Mucosa of descending colon (tissue), 1 donor: ENCODE measurements around a stretch of chr12.

DNA sequence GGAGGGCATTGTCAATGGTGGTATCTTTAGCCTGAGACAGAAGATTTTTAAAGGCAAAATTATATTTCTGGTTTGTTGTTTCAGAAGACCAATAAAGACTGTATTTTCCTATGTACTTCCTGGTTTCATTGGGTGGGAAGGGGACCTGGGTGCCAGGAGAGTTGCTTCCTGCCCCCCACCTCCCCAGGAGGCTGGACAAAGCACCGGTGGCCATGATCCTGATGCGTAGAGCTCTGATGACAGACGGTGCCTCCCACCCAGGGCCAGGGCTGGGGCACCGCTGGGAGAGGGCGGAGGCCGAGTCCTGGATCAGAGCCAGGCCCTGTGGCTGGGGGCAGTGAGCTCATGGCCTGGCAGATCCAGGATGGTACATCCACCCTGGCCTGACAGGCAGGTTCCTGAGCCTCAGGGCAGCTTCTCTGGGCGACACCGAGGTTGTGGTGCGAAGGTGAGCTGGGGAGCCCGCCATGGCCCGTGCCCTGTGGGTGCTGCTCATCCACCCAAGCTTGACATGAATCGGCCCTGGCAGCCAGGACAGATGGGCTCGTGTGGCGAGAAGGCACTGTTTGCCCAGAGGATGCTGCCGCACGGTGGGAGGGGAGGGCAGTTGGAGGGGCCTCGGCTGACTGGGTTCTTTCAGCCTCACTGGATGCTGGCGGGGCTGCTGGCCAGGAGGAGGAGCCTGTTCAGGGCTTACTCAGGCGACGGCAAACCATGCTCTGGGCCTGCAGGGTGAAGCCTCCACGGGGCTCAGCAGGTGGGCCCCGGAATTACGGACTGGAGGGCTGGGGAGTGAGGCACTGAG lies 16.5 kb downstream of the LRTM2 start:
- PRO-cap, result no peak

DNA sequence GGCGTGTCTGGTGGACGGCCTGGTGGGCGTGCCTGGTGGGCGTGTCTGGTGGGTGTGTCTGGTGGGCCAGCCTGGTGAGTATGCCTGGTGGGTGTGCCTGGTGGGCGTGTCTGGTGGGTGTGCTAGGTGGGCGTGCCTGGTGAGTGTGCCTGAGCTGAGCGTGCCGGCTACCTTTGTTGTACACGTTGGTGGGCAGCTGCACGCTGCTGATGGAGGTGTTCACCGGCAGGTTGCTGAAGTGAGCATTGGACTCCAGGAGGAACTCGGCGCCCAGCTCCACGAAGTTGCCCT lies 10.8 kb downstream of the CACNA2D4 start:
- PRO-cap, result no peak

- PRO-cap, result no peak
These were observed 3.6 kb upstream of the CACNA2D4 start for GRCh38 chr12:1921961-1922448.

DNA sequence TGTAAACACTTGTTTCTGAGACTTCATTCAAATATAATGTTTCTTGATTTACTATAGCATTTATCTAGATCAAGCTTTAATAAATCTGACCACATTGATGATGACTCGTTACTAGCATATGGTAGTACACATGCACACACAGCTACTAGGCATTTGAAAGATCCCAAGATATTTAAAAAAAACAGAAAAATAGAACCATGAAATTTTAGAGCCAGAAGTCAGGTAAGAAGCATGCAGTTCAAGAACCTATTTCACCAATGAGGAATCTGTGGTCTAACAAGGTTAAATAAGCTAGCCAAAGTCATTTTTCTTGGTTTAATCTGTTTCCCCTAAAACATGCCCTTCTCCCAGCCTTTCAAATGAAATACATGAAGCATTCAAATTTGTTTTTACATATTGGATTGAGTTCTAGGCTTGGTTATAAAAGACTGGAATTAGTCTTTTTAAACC lies 31.9 kb downstream of the DCP1B start:
- PRO-cap, result no peak

GRCh38 chr12:2013698-2014316 lies 9.6 kb upstream of the DCP1B start:
- PRO-cap, result no peak

- PRO-cap, result no peak
These were observed 13.5 kb upstream of the DCP1B start for GRCh38 chr12:2017739-2018106.

GRCh38 chr12:2124387-2125011 lies 71.7 kb downstream of the CACNA1C start:
- PRO-cap, result no peak

DNA sequence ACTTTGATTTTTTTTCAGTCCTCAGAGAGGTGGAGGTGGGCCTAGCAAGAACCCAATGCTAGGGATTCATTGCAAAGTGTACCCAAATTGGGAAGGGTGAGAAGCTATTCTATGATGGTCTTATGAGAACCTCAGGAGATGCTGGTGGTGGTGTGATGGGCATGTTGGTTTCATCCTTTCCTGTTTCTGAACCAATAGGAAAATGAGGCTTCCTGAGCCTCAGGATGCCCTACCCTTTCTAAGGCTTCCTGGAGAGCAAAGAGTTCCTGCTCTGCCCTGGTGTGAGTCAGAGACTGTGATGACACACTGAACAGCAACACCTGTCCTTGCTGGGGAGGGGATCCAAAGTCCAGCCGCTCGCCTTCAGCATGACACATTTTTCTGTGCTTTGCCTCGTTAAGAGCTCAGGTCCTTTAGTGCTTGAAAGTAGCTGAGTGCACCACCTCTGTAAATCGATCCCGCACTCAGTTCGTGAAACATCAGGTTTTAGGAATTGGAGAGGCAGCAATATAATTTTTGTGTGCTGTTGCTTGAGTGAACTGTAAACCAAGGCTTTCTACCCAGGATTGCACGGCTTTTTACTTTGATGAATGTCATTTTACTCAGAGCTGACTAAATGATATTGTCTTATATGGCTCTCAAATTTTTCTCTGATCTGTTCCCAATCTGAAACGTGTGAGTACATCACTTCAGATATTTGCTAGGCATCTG lies 116.1 kb downstream of the CACNA1C start:
- PRO-cap, result bidirectional peak, plus-strand start at position 416 of the sequence, minus-strand start at position 179 of the sequence

- PRO-cap, result no peak
These were observed 186.5 kb downstream of the CACNA1C start for GRCh38 chr12:2239053-2240007.

GRCh38 chr12:2255702-2256078 lies 202.9 kb downstream of the CACNA1C start:
- PRO-cap, result no peak

DNA sequence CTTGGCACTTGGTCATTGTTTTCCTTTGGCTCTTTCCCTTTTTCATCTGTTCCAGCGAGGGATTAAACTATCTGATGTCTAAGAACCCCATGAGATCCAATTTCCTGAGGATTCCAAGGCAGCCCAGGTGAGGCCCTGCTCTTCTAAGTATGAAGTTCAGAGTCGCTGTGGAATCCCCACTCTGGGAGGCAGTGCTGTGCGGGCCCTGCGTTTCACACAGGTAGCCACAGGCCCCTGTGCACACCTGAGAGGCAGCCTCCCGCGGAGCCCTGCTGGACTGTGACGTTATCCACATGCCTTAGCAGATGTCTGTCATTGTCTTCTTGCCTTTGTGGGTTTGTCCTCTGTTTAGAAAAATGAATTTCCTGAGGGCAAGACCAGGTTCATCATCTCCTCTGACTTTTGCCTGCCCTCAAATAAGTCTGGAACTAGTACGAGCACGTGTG lies 288.5 kb downstream of the CACNA1C start:
- PRO-cap, result no peak

GRCh38 chr12:2586406-2587053 lies 208.2 kb upstream of the FKBP4 start:
- PRO-cap, result no peak

GRCh38 chr12:2683828-2684299 lies 110.9 kb upstream of the FKBP4 start:
- PRO-cap, result no peak

GRCh38 chr12:2690705-2691609 lies 103.8 kb upstream of the FKBP4 start:
- PRO-cap, result bidirectional peak, plus-strand start at chr12:2691317, minus-strand start at chr12:2691157

- PRO-cap, result no peak
These were observed 2.3 kb downstream of the FKBP4 start for GRCh38 chr12:2796917-2797538.

DNA sequence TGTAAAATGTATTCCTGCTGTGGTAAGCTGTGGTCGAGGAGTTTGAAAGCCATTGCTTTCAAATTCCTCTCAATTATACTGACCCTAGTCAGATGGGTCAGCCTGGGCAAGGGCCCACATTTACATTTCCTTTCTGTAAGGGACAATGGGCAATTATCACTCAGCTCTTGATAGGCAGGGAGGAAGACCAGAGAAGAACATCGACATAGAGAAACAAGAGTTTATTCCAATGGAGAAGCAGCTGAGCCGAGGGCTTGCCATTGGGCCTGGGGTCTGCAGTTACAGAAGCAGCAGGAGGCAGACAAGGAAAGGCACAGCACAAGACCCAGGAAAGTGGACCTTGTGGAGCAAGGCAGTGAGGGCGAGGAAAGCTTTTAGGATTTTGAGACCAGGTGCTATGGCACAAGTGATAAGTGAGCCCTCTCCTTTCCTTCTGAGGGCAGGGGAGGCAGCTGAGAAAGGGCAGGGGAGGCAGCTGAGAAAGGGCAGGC lies 9.6 kb downstream of the NRIP2 start:
- PRO-cap, result no peak

- PRO-cap, result no peak
These were observed 40.2 kb downstream of the TEAD4 start for GRCh38 chr12:2999301-2999894.

DNA sequence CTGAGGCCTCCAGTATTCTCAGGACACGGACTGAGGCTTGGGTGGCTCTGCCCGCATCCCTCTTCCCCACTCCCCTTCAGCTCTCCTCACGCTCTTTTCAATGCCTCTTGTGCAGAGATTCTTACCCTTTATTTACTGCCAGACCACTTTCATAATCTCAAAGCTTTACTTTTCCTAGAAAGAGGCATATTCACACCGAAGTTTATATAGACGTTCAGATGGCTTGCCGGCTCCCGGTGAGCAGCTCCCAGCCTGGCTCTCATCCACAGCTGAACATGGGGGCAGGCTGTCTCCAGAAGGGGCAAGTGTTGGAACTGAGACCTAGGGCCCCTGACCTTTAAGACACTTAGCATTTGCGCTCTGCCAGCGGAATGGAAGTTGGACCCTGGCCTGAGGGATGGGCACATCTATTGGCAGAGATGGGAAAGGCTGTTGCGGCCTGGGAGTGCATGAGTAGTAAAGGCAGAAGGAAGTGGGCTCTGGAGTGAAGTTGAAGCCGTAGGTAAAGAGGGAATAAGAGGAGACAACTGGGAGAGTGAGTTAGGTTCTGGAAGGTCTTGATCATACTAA lies 54.3 kb upstream of the TSPAN9 start:
- PRO-cap, result no peak

- PRO-cap, result no peak
These were observed 60.3 kb downstream of the TSPAN9 start for GRCh38 chr12:3137209-3138082.

DNA sequence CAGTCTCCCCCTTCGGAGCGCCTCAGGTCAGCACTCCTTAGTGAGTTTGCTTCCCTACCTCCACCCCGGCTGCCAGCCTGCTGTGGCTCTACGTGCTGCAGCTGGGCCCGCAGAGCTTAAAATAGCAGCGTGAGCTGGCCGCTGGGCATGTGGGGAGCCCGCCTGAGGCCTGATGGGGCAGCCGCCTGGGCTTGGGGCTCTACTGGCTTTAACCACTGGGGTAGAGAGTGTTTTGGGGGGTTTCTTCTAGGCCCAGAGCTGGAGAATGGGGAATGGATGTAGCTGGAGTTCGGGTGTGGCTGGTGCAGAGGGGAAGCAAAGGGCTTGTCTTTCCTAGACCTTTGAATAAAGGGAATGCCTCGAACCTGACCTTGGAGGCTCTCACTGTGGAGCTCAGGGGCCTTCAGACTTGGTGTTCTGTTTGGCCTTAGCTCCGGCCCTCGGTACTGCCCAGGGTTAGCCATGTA lies 108.4 kb downstream of the TSPAN9 start:
- PRO-cap, result no peak